GM19239 (cell line): ENCODE measurements around the genes CHKA and LRP5.

DNA sequence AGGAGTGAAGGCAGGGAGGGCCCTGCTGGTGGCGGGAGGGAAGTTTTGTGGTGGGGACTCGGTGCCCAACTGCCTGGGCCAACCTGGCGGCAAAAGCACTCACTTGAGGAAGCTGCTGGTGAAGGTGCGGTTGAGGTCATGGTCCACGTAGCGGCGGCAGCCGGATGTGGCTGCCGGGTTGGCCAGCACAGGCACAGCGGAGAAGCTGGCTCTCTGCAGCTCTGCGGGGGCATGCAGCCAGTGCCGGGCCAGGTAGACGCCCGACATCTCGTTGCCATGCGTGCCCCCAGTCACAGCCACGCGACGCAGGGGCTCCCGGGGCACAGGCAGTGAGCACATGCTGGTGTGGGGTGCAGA is 3.8 kb downstream of the ACY3 start:
- RRBS: 2% methylated on average over 11 of the region's 20 CpGs

DNA sequence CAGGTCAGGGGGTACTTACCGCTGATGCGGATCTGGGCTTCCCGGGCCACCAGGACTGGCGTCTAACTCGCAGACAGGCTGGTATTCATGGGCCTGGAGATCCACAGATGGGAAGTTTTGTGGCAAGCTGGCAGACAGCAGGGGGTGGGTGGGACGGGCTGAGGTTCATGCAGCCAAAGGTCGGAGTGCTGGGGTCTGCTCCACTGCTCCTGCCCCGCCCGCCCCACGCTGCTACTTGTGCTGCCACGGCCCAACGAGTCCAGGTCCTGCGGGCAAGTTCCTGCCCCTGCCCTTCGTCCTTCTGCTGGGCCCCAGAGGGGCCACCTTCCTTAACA is 3.1 kb downstream of the ACY3 start:
- RRBS: no CpG with 5 or more reads among the region's 14 CpGs

GRCh38 chr11:67728080-67728756 is 53.8 kb upstream of the ALDH3B2 start:
- RRBS: no CpG with 5 or more reads among the region's 8 CpGs

- RRBS: no CpG with 5 or more reads among the region's 33 CpGs
Observed at GRCh38 chr11:67997374-67998057, 6.4 kb downstream of the UNC93B1 start.

GRCh38 chr11:68036468-68036661 is 2.5 kb upstream of the TCIRG1 start:
- RRBS: no CpG with 5 or more reads among the region's 11 CpGs

- RRBS: no CpG with 5 or more reads among the region's 31 CpGs
Observed at GRCh38 chr11:68041032-68042088, 2.5 kb downstream of the TCIRG1 start.

- RRBS: no CpG with 5 or more reads among the region's 1 CpG
Observed at GRCh38 chr11:68058180-68058882, 19.5 kb downstream of the TCIRG1 start.

GRCh38 chr11:68061388-68062294 is 22.8 kb downstream of the TCIRG1 start:
- RRBS: no CpG with 5 or more reads among the region's 12 CpGs

DNA sequence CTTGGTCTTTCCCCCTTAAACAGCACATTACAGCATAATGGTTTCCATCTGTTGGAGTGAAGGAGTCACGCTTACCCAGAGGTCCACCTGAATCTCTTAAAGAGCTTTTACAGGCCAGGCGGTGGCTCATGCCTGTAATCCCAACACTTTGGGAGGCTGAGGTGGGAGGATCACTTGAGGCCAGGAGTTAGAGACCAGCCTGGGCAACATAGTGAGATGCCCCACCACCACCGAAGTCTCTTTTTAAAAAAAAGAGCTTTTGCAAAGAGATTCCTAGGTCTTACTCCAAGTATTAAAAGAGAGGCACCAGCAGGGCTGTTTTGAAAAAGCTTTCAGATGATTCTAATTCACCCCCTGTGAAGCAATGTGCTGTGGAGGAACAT is 36.7 kb downstream of the TCIRG1 start:
- RRBS: no CpG with 5 or more reads among the region's 3 CpGs

- RRBS: no CpG with 5 or more reads among the region's 21 CpGs
Observed at GRCh38 chr11:68081137-68082294, 39.7 kb downstream of the CHKA start.

DNA sequence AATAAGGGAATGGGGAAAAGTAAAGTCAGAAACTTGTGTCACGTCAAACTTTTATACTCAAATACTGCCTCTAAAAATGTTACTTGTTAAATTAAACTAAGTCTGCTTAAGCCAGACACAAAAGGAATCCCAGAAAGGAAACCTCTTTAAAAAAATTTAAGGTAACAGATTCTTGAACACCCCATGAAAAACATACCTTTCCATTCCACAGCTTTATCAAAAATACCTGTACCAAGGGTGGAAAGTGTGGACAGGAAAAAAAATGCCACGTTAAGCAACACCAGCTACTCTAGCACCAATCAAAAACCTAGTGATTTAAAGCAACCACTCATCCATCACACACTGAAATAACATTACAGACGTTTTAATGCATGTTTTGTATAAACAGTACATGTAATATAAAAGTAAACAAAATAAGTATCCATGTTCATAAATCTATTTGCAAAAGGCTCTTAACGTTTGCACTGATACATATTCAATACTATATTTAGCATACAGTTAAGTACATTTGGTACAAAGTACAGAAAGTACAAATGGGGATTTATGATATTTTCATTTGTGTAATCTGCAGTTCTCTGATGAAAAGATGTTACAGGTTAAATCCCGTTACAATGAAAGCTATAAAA is 38.8 kb downstream of the CHKA start:
- RRBS: no CpG with 5 or more reads among the region's 5 CpGs

DNA sequence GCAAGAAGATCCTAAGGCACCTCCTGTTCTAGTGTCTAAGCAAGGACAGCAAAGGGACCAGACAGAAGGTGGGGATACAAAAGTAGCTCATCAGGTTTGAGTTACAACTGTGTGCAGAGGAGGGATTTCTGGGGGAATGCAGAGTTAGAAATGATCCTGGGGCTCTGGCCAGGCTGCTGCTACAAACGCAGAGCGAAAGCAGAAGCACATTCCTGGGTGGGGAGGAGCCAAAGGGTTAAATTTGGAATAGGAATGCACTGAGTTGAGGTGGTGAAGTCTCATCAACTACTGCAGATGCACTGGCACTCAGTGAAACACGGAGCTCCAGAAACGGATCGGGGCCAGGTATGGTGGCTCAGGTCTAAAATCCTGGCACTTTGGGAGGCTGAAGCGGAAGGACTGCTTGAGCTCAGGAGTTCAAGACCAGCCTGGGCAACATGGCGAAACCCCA is 3.3 kb downstream of the CHKA start:
- RRBS: no CpG with 5 or more reads among the region's 7 CpGs

GRCh38 chr11:68121243-68122069 is at the start of gene CHKA:
Gene CHKA, minus strand, starts transcription at chr11:68121388.
- RRBS: 2% methylated on average over 23 of the region's 99 CpGs

GRCh38 chr11:68153837-68154113 is 32.6 kb upstream of the CHKA start:
- RRBS: no CpG with 5 or more reads among the region's 7 CpGs

DNA sequence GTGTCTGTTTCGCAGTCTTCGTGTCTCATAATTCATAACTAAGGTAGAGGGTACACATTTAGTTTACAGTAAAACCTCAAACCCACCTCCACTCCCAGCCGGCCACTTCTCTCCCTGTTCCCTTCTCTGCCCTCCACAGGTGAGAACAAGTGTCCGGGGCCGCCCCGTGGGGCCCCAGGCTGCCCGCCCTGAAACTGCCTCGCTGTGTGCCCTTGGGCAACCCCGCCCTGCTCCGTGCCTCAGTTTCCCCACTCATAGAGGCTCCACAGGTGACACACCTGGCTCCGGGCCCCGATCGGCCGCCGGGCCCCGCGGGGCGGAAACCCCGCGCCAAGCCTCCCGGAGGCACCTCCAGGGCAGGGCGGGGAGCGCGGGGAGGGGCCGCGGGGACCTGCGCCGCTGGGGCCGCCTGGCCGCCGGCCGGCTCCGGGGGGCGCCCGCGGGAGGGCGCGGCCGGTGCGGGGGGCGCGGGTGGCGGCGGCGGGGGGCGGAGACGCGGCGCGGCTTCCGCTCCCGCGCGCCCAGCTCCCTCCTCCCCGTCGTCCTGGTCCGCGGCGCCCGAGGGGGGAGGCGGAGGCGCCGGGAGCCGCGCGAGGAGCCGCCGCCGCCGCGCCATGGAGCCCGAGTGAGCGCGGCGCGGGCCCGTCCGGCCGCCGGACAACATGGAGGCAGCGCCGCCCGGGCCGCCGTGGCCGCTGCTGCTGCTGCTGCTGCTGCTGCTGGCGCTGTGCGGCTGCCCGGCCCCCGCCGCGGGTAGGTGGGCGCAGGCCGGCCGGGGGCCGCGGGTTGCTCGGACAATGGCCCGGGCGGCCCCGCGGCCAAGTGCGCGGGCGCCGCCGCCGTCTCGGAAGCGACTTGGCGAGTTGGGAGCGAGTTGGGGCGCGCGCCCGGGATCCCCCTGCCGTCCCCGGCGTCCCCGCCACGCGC is at the start of gene LRP5:
LRP5 (plus strand) TSS at position 539 of the 927 bp plus-strand sequence.
- RRBS: 3% methylated on average over 48 of the region's 122 CpGs

DNA sequence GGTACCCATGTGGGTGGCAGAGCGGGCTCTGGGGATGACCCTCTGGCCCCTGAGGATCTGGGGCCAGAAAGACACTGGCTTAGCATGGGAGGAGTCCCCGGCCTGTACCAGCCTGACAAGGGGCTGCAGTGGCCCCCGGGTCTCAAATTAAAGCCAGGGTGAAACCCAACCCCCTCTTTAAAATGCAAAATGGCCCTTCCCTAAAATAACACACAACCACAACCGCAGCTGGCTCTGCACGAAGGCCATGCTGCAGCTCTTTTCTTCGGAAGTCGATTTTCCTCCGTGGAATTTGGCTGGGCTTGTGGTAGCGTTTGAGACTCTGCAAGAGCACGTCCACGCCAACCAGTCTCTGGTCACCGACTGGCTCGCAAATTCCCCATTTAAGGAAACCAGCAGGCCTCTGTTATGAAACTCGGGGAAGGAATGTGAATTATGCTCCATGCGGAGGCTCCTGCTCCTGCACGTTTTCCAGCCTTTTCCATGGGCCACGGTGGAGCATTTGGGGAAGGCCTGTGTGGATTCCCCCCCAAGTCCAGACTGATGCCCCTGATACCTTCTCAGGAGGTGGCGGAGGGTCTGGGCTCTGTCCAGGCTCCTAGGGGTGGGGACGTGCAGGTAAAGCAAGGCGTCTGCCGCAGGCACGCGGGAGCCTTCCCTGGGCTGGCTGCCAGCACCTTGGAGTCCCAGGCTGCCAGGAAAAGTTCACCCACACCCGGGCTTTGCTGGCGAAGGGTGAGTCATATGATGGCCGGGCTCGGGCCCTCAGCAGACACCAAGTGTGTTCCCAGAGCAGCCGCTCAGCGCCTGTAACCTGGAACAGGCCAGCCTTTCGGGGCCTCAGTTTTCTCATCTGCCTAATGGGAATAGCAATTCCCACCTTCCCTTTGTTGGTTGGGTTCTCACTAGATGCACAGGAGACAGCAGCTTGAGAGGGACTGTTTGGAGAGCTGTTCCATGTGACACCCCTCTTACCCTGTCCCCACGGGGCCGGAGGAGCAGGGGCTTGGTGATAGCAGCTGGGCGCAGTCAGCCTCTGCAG is 41.9 kb downstream of the LRP5 start:
- RRBS: no CpG with 5 or more reads among the region's 33 CpGs

DNA sequence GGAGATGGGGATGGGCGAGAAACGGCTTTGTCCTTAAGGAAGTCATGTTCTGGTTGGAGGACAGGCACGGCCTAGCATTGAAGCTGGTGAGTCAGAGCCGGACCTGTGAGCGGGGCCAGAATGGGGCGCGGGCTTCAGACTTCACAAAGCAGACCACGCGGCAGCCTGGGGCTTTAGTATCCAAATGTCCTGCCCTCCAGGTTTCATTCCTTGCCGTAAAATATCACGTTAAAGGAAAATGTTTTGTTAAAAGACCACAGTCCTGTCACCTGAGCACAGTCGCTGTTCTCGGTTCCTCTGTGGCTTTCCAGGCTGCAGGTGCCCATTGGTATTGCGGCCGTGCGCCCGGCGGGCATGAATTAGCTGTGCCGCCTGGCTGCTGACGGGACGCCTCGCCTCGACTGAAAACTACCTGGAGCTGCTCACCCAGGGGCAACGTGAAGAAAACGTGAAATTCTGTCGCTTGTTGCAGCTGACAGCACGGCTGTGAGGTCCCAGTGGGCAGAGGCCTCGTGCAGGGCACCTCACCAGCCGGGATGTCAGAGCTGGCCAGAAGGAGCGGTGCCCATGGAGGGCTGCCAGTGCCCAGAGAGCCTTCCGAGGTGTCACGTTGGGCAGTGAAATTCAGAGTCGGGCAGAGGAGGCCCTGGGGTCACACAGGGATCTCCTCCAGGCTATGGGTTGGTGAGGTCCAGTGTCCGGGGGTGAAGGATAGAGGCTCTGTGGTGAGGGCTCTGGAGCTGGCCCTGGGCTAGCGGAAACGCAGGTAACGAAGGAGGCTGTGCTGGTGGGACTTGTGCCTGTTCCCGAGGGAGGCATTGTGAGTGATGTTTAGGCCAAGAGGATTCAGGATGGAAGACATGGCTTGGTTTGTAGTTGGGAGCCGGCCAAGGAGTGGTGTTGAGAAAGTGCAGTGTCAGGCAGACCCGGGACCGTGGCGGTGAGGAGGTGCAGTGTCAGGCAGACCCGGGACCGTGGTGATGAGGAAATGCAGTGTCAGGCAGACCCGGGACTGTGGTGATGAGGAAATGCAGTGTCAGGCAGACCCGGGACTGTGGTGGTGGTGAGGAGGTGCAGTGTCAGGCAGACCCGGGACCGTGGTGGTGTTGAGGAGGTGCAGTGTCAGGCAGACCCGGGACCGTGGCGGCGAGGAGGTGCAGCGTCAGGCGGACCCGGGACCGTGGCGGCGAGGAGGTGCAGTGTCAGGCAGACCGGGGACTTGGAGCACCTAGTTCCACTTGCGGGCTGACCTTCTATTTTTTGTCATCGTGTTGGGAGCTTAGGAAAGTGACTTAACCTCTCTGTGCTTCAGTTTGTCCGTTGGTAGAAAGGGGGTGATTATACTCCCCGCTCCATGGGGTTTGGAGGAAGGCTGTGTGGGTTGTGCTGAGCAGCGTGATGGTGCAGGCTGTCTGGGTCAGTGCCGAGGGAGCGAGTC is 59.4 kb downstream of the LRP5 start:
- RRBS: 78% methylated on average over 4 of the region's 66 CpGs

- RRBS: no CpG with 5 or more reads among the region's 15 CpGs
Observed at GRCh38 chr11:68447591-68448018, 12.9 kb upstream of the PPP6R3 start.

DNA sequence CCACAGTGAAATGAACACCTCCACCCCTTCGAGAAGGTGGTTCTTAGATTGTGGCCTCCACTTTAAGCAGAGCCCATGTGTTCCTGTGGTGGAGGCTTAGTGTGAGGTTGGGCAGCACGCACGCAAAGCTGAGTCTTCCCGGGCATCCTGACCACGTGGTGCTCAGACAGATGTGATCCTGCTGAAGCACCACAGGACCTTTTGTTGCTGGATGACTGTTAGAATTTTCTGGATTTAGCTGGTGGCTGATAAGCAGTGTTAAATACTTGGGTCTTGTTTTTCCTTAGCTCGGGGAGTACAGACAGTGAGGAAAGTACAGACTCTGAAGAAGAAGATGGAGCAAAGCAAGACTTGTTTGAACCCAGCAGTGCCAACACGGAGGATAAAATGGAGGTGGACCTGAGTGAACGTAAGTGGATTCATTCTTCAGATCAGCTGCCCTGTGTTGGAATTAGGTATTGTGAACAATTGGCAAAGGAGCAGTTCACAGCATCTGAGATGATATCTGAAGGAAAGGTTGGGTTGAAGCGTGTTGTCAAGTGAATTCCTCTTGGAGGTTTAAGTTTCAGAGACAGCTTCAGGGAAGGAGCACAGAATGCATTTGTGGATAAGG is 88.4 kb upstream of the GAL start:
- RRBS: no CpG with 5 or more reads among the region's 9 CpGs

DNA sequence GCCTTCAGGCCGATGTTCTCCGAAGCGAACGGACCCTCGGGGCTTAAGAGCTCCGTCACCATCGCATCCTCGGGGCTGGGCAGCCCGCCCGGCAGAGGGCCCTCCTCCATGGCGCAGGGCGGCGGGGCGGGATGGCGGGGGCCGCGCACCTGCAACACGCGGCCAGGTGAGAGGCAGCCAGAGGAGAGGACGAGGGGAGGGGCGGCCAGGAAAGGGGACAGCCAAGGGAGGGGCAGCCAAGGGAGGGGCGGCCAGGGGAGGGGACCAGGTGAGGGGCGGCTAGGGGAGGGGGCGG is 822 bp downstream of the TESMIN start:
- RRBS: no CpG with 5 or more reads among the region's 24 CpGs